Mononuclear cell (primary cell): ENCODE data around the genes PON3, ASB4 and DLX6.

DNA sequence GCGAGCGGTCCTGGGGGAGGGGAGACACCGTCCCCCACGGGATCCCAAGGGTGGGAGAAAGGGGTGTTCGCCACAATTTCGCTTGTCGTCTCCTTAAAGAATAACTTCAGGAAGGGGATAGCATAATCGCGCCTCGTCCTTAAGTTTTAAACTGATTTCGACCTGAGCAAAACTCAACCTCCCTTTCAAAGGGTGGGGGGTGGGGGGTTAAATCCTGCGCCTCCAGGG is 2.0 kb downstream of the CDK6 start:
- RRBS: no CpG with 5 or more reads among the region's 12 CpGs

GRCh38 chr7:93044326-93044671 is 73.5 kb downstream of the SAMD9 start:
- RRBS: no CpG with 5 or more reads among the region's 4 CpGs

- RRBS: no CpG with 5 or more reads among the region's 3 CpGs
Observed at GRCh38 chr7:94160781-94161169, 156.6 kb upstream of the BET1 start.

DNA sequence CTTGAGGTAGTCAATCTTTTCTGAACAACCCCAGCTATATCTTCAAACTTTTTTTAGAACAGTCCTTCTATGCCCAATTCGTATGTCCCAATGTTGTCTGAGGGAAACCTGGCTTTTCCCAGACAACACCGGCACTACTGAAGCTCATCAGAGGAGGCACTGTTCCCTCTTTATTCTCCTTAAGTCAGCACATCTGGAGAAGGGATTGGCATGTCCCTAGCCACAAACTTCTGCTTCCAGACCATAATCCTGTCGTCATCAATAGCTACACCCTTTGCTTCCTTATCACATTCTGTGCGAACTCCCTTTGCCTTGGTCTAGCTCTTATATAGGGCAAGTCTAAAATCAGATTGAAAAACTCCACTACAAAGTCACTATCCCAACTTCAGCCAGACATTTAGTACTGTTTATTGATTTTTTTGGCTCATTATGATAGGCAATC is 22.8 kb downstream of the PON3 start:
- RRBS: no CpG with 5 or more reads among the region's 4 CpGs

- RRBS: 4% methylated on average over 15 of the region's 50 CpGs
Observed at GRCh38 chr7:95396061-95396618, at the start of gene PON3. Gene PON3, minus strand, starts transcription at chr7:95396375.

- RRBS: no CpG with 5 or more reads among the region's 2 CpGs
Observed at GRCh38 chr7:95440266-95440812, 5.5 kb upstream of the PON2 start.

- RRBS: no CpG with 5 or more reads among the region's 4 CpGs
Observed at GRCh38 chr7:95470435-95471001, 15.2 kb upstream of the ASB4 start.

GRCh38 chr7:95485798-95486237 is at the start of gene ASB4:
Gene ASB4, plus strand, starts transcription at chr7:95485943.
- RRBS: no CpG with 5 or more reads among the region's 9 CpGs

DNA sequence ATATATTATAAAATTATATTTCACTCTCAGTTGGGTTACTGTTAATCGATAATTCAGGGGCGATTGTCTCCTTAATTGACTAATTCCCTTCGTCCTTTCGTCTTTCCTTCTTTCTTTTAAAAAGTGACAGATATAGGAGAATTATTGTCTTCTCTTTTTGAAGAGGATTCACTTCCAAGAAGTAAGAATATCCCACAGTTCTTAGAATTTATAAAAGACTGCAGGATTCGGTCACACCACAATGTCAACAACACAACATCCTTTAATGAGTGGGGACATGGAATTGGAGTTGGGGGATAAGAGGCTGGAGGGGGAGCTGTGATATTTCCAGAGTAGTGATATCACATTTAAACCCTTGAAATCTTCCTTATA is 1.1 kb downstream of the PDK4 start:
- RRBS: no CpG with 5 or more reads among the region's 5 CpGs

- RRBS: 10% methylated on average over 7 of the region's 36 CpGs
Observed at GRCh38 chr7:97005123-97005846, at the start of gene DLX6. Gene DLX6, plus strand, starts transcription at chr7:97005553.

DNA sequence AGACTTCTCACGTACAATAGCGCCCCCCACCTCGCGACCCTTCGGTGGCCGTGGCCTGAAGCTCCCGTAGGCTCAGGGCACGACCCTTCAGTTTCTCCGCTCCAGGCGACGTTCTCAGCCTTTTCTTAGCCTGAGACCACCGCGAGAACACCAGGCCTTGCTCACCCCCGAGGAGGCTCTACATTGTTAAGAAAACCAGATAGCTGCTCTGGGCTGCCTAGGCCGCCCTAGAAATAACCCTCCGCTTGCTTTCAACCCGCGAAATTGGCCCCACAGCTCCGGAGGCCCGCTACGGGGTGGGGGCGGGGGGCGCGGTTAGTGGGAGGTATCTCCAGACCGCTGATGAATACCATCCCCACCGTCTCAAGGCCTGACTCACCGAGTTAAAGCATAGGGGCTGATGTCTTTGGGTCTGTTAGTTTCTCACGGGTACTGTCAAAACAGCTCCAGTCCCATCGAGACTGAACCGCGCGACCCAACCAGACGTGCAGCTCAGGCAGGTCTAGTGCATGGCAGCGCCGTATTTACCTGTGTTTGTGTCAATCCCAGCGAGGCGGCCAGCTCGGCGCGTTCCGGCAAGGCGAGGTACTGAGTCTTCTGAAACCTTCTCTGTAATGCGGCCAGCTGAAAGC is 2.9 kb downstream of the DLX5 start:
- RRBS: no CpG with 5 or more reads among the region's 43 CpGs

- RRBS: 5% methylated on average over 1 of the region's 16 CpGs
Observed at GRCh38 chr7:97027521-97027893, 2.9 kb upstream of the DLX5 start.

- RRBS: no CpG with 5 or more reads among the region's 7 CpGs
Observed at GRCh38 chr7:98116959-98117500, 10.4 kb downstream of the LMTK2 start.

DNA sequence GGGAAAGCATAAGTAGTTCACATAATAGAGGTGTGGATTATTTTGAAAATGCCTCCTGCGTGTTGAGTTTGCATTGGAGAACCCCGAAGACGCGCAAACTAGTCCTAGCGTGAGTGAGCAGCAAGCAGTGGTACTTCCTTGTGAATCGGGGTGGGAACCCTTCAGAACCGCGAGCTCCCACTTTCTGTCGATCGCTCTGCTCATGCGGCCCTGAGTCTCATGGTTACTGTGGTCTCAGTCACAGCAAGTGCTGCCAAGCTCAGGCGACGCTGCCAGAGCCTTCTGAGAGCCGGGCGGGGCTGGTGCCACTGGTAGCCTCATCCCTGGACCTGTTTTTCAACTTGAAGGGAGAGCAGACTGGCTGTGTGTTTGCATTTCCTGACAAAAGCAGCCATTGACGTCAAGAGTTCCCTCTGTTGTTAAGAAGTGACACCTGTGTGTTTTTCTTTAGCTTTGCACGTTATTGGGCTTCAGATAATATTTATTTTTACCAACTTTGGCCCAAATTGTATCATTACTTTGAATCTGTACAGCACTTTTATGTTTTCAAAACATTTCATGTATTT is 32.9 kb upstream of the BHLHA15 start:
- RRBS: no CpG with 5 or more reads among the region's 17 CpGs

DNA sequence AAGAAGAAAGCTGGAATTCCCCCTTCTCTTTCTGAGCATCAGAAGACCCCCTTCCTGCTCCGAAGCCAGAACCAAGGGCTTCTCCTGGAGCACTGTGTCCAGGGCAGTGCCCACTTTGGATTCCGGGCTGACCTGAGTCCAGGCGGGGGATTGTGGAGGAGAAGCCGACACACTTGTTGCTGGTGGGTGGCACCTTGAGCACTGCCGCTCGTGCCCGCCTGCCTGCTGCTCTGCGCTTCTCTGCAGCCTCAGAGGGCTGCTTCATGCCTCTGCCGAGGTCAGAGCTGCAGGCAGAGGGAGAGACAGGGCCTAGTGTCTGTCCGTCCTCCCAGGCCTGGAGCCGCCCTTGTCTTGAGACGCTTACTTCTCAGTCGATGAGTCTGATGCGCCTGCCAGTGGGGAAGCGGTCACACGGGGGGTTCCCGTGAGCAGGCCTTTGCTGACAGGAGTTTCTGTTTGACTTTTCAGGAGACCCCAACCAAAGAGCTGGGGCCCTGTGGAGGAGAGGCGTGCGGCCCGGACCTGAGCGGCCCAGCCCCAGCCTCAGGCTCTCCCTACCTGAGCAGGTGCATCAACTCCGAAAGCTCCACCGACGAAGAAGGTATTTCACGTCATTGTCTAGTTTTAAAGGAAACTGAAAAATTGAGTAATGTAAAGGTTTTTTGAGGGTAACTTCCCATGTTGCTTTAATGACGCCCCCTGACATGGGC is 8.0 kb upstream of the BHLHA15 start:
- RRBS: no CpG with 5 or more reads among the region's 26 CpGs

- RRBS: 46% methylated on average over 1 of the region's 10 CpGs
Observed at GRCh38 chr7:98283139-98283668, 1.7 kb downstream of the BRI3 start.

- RRBS: 87% methylated on average over 12 of the region's 32 CpGs
Observed at GRCh38 chr7:98287005-98288065, 5.8 kb downstream of the BRI3 start.

- RRBS: no CpG with 5 or more reads among the region's 22 CpGs
Observed at GRCh38 chr7:98398509-98399564, 2.1 kb downstream of the BAIAP2L1 start.

DNA sequence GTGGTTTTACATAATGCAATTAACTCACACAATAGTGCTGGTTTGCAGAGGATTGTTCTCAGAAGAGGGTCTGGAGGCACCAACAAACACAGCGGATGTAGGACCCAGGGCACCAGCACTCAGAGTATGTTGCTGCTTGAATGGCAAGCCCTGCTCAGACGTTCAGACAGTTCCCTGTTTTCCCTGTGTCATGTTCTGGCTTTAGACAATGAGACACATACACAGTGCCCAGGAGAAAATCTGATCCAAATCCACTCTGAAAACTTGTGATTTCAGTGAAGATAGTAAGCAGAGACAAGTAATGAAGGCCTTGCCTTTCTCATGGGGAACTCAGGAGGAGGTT is 51.8 kb upstream of the NPTX2 start:
- RRBS: no CpG with 5 or more reads among the region's 2 CpGs

DNA sequence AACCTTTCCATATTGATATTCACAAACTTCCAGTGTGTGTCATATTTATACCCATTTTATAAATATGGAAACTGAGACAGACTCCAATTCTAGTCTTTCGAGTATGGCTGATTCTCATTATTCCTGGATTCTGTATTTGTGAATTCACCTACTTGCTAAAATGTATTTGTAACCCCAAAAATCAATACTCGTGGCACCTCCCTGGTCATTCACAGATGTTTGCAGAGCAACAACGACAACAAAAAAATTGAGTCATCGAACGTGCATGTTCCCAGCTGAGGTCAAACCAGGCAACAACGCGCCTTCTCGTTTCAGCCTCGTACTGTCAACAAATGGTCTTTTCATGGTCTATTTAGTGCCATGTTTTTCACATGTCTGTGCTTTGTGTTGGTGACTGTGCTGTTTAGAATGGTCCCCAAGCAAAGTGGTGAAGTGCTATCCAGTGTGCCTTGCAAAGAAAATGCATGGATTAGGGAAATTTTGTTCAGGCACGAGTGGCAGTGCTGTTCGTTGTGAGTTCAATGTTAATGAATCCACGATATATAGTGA is 51.6 kb downstream of the SMURF1 start:
- RRBS: no CpG with 5 or more reads among the region's 12 CpGs